Neutrophil (primary cell): ENCODE results near the genes FAM120A and PTPDC1.

- PRO-cap: no peak
These were observed 3.0 kb downstream of the WNK2 start for GRCh38 chr9:93186897-93187450.

DNA sequence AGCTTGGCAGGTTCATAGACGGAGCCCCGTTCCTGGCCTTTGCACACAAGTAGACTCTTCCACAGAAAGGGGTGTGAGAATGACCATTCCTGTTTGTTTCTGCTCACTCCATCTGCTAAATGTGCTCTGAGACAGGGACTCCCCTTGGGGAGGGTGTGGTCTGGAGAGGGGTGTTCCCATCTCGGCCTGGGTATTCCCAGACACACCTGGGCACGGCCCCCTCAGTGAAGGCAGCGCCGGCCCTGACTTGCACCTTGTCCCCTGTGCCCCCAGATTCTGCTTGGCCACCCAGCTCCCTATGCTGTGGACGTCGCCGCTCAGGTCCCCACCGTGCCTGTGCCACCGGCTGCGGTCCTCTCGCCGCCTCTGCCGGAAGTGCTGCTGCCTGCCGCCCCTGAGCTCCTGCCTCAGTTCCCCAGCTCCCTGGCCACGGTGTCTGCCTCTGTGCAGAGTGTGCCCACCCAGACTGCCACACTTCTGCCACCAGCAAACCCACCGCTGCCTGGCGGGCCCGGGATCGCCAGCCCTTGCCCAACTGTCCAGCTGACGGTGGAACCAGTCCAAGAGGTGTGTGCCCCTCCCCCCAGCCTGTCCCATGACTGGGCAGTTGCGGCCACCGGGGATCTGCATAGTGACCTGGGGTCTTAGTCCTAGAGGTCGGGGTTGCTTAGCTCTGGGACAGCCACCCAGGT, 77.7 kb downstream of the WNK2 start:
- PRO-cap: no peak

- PRO-cap: no peak
These were observed 109.1 kb upstream of the FAM120A start for GRCh38 chr9:93342363-93342856.

GRCh38 chr9:93451634-93452780, at the start of gene FAM120A:
FAM120A (plus strand) TSS chr9:93451685.
- PRO-cap: bidirectional peak, plus-strand start at chr9:93451705, minus-strand start at chr9:93451517

DNA sequence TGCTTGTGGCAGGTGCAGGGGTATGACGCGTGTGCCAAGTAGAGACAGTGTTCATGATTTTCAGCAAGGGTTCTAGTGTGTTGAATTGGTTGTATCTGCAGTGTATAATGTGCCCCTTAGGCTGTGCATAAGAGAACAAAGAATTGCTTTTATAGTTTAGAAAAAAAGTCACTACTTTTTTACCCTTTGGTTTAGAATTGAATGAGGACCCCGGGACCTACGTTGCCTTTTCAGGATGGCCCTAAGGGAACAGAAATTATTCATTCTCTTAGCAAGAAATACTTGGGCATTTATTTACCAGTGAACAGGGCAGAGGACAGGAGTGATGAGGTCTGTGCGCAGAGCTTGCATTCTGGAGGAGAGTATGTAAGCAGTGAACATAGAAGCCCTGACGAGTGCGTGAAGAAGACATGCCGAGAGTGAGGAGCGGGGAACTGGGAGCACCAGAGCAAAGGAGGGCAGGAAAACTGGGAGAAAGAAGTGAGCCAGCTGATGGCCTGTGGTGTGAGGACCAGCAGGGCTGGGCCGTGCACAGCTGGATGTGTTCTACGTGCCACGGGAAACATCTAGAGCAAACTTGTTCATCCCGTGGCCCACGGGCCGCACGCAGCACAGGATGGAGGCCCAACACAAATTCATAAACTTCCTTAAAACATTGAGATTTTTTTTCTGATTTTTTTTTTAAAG, 58.0 kb upstream of the PHF2 start:
- PRO-cap: no peak

GRCh38 chr9:93589505-93590057, 13.2 kb downstream of the PHF2 start:
- PRO-cap: no peak

DNA sequence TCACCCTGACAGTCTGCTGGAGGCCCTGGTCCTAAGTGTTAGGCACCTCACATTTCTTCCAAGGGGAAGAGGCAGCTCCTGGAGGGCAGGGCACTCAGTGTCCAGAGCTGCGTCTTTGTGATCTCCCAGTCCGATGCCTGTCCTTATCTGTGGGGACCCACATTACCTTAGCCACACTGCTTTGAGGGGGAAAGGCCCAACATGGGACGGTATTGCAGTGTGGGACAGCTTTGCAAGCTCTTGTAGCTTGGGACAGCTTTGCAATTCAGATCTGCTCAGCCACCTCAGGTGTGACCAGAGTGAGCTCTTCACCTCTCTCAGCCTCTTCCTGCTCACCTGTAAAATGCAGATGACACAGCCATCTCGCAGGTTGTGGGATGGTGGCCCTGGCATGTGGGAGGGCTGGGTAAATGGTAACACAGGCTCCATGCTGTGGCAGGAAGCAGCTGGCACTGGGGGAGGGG, 23.9 kb downstream of the PHF2 start:
- PRO-cap: no peak

DNA sequence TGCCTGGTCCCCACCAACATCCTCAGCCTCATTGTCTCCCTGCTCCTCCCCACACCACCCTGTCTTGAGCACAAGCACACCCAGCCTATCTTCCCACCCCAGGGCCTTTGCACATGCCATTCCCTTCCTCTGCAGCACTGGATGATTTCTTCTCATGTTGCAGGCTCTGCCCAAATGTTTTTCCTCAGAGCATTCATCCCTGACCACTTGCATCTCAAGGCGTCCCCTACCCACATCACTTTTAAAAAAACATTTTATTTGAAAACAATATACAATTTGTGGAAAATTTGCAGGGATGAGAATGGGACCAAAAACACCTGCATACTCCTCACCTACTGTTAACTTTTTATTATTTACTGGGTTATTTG, 133.7 kb downstream of the BARX1 start:
- PRO-cap: no peak

- PRO-cap: no peak
These were observed 52.1 kb upstream of the PTPDC1 start for GRCh38 chr9:94031888-94032742.

DNA sequence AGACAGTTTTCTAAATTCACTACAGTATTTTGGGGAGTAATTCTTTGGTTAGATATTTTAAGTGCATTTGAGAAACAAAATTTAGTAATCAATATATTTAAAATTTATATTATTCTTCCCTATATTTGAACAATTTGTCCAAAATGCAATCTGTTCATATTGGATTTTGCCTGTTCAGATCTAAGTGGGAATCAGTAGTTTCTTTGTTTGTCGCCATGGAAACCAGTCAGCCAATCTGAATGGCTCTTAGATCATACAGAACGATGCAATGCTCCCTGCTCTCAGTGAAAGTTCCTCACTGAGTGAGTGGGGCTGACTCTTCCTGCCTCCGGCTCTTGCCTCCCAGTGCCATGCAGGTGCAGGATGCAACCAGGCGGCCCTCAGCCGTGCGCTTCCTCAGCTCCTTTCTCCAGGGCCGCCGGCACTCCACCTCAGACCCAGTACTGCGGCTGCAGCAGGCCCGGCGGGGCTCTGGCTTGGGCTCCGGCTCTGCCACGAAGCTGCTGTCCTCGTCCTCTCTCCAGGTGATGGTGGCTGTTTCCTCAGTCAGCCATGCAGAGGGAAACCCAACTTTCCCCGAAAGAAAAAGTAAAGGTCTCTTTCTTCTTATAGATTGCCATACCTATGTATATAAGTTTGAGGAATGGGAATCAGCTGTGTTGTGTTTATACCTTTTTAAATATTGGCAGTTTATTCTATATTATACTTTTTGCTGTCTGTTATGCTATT, at the start of gene PTPDC1:
TSS of gene PTPDC1 (plus strand) at position 284 of the 729 bp plus-strand sequence.
- PRO-cap: no peak

- PRO-cap: no peak
These were observed 51.1 kb downstream of the PTPDC1 start for GRCh38 chr9:94135140-94135889.

GRCh38 chr9:94166699-94167531, 82.7 kb downstream of the PTPDC1 start:
- PRO-cap: bidirectional peak, plus-strand start at chr9:94166955, minus-strand start at chr9:94166673

- PRO-cap: no peak
These were observed 80.4 kb upstream of the ZNF169 start for GRCh38 chr9:94178450-94179434.

DNA sequence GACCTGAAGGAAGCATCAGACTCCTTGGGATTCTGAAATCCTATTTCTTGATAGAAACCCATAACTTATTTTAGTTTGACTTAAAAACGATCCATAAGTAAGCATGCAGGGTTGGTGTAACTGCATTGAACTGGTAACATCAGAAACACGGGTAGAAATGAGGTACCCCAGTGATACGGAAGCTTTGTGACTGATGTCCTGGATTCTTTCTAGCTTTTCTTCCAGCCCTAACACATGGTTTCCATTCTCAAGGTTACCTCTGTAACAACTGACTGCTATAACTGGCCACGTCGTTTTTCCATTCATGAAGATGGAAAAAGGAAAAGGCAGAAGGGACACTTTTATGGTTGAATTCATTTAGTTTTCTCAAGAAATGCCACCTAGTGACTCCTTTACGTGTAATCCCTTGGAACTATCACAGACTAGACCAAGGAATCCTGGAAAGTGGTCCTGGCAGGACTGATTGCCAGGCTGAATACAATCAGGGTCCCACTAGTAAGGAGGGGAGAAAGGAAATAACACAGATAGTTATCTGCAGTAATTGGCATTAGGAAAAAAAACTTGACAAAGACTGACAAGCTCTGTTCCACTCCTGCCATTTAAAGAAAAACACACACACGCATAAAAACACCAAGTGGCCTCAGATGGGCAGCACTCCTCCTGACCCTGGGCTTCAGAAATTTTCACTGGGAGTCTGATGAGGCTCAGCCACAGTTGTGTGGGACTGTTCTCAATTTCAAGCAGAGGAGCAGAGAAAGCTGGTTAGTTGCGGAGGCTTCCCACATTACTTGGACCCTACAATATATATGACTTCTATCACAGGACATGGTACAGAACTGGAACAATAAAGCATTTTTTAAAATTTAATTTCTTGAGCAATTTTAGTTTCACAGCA, 77.5 kb upstream of the ZNF169 start:
- PRO-cap: no peak

DNA sequence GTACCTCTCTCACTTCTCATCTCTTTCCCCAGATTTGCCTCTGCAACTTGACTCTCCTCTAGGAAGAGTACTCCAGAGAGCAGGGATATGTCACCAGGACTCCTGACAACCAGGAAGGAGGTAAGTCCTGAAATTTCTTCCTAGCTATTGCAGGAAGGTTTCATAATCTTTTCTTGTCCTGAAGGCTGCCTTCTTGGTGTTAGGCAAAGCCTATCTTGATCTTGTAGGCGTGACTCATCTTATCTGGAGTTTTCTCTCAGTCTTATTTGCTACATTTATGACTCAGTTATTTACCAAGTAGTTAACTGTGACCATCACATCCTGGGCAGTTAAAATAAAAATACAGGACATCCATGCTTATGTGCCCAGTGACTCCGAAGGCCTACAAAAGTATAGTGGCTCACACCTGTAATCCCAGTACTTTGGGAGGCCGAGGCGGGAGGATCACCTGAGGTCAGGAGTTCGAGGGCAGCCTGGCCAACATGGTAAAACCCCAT, 19.7 kb downstream of the ZNF169 start:
- PRO-cap: no peak

- PRO-cap: no peak
These were observed 81.6 kb downstream of the MFSD14B start for GRCh38 chr9:94455757-94456492.

DNA sequence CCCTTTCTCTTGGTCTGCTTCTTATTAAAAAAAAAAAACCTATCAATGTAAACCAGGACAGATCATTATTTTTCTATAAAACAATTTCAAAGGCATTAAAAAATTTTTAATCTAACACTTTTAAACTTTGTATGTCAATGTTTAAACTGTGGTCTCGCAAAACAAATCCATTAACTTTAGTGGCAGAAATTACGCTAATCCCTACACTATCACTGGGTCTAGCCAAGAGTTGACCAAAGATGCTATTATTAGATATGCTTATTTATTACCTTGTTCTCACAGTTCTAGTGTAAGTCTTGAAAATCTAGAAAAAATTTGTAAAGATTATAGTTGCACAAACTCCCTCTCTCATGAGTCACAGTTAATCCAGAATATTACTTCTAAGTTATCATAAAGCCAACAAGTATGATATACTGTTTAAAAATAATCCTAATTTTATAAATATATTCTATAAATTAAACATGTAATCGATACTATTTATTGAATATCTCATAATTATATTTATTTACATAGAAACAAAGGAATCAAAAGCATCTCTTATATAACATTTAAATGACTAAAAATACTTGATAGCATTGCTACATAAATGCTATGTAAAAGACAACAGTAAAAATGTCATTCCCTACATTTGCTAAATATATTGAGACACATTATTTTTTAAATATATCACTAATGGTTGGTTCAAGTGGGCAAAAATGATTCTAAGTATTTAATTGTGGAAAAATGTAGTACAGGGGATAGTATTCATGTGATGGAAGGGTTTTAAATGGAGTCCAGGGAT, 43.9 kb downstream of the FBP2 start:
- PRO-cap: no peak

DNA sequence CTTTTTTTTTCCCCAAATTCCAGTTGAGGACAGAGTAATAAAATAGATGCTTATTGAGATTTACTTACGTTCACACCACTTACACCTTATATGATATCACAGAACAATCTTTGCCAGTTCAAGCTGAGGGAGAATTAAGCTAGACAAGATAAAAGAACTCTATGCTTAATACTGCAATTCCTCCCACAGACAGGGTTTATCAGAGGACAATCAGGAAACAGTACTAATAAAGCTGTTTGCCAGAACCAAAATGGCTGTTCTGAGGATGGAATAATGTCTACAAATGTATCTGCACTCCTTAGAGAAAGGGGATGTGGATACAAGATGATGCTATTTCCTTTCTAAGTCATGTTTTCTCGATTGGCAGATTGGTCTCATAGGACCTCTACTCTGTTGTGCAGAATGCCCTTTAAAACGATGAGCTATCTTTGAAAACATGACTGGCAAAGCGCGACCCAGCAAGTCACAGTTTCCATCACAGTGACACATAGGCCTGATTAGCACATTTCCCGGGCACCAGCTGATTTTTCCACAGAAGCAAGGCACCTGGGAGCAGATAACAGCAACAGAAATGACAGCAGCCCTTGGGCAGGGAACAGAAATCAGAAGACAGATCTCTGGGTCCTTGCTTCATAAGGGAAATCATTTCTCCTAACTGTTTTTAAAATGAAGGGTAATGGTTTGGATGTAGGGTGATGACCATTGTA, 54.0 kb downstream of the AOPEP start:
- PRO-cap: no peak

DNA sequence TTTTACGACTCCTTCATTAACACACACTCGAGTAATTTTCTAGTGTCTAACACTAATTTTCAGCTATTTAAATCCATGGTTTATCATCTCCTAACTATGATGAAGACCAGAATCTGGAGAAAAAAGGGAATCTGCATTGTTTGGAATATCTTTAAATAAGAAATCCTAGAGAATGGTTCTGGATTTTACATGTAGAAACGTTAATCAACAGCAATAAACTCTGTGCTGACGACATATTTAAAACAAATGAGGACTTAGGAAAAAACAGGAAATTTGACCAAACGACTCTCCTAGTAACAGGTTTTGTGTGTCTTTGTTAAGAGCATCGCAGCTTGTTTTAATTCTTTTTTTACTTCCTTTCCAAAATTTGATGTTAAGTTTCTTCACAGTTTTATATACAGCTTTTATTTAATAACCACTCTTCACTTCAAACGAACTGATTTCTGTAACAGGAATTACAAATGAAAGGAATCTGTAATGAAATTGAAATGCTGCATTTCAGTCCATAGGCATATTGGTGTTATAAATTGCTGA, 138.6 kb downstream of the AOPEP start:
- PRO-cap: no peak

GRCh38 chr9:94865844-94866576, 139.5 kb downstream of the AOPEP start:
- PRO-cap: no peak